H7 (cell line): ENCODE data around the genes SLC48A1 and OR10AD1.

DNA sequence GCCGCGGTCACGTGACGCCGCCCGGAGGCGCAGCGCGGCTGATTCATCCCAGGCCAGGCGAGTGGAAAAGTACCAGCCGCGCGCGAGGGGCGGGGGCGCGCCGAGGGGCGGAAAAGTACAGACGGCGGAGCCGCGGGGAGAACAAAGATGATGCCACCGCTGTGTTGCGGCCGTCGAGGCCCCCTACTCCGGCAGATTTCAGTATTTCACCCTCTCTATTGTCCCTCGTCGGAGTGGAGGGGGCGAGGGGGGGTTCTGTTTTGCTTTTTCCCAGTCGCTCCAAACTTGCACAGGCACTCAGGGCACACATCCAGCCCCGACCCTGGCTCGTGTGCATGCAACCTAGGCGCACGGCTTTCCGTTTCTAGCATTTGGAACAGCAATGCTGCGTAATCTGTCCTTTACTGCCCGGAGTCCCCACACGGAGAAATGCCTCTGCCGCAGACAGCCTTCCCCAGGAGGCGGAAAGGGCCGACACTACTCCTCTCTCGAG is 1.1 kb downstream of the SLC38A2 start:
- RAMPAGE, long total RNA, result no peak

DNA sequence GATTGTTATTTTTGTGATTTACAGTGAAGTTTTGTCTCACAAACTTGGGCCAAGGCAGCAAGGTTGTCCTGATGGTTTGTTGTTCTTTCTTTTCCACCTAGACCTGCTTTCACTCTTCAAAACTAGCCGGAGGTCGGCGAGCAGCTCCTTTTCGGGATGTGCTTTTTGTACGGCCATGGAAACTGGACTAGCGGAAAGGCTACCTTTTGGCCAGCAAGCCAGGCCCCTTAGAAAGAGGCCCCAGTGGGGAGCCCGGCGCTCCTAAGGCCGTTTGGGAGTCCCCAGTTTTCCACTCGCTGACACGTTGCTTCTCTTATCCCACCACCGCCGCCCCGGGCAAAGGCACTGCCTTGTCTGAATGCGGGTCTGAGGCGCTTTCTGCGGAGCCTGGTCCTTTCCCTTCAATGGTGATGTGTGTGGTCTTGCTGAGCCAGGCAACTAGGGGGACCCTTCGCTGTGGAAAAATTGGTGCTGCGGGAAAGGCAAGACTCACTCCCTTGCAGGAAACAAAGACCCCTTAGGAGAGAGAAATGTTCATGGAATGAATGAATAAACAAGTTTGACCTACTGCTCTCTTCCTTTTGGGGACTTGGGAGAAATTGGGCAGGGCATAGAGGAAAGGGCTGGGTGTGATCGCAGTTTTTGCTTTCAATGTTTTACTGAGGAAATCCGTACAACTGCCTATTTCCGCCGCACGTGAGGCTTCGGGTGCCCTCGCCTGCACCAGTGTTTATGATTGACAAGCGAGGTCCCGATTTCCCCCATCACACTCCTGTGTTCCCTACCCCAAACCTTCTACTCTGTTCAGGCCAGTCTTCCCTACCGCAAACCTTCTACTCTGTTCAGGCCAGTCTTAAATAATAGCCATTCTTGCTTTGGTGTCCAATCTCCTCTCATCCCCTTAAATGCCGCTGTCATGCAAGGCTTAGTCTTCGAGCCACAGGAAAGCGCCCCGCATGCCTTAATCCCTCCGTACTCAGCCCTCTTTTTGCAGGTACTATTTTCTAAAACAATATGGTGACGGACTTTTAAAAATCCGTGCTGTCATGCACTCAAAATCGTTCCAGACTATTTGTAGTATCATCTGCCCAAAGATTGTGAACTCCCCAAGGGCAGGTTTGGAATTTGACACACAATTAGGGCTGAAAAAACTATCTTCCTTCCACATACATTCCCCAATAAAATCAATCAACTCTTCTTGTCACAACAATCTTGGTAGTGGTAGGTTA is 1.1 kb upstream of the SLC38A2 start:
- RAMPAGE, long total RNA, result no peak

- RAMPAGE, long total RNA, result no peak
Measured at GRCh38 chr12:46402384-46402809, 29.8 kb upstream of the SLC38A2 start.

- RAMPAGE, long total RNA, result no peak
Measured at GRCh38 chr12:46402936-46403614, 30.5 kb upstream of the SLC38A2 start.

DNA sequence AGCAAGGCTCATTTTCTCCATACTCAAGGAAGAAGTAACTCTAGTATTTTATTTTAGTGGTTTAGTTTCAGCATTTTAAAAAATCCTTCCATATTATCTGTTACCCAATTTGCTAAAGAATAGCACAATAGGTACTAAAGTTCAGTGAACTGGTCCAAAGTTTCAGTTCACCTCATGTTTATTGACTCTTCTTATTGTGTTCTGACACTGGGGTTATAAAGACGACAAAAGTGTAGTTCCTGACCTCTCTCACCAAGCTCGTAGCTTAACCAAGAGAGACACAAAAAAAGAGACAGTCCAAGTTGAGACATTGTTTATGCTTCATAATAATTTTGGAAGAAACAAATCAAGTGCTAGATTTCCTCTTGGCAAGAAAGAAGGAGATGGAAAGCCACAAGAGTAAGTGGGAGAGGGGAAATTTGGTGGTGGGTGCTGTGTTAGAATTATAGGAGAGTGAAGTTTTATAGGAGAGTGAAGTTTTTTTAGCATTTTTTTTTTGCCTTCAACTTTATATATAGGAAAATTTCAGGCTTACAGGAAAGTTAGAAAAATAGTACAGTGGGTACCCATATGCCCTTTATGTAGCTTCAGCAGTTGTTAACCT is 40.9 kb upstream of the SLC38A2 start:
- RAMPAGE, long total RNA, result no peak

DNA sequence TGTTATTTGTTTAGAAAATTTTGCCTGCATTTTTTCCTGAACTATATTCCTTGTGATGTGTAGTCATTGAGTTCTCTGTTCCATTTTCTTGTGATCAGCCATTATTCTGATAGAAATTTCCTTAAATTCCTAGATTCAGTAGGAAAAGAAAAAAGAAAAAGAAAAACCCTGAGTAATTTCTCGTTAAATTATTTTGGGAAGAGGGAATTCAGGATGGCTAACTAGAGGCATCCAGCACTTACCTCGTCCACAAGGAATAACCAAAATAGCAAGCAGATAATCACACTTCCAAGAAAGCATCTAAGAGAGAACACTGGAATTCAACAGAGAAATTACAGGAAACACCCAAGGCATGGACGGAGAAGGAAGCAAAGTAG is 222.7 kb downstream of the SLC38A4 start:
- RAMPAGE, long total RNA, result no peak

GRCh38 chr12:46620060-46620689 is 205.6 kb downstream of the SLC38A4 start:
- RAMPAGE, long total RNA, result no peak

DNA sequence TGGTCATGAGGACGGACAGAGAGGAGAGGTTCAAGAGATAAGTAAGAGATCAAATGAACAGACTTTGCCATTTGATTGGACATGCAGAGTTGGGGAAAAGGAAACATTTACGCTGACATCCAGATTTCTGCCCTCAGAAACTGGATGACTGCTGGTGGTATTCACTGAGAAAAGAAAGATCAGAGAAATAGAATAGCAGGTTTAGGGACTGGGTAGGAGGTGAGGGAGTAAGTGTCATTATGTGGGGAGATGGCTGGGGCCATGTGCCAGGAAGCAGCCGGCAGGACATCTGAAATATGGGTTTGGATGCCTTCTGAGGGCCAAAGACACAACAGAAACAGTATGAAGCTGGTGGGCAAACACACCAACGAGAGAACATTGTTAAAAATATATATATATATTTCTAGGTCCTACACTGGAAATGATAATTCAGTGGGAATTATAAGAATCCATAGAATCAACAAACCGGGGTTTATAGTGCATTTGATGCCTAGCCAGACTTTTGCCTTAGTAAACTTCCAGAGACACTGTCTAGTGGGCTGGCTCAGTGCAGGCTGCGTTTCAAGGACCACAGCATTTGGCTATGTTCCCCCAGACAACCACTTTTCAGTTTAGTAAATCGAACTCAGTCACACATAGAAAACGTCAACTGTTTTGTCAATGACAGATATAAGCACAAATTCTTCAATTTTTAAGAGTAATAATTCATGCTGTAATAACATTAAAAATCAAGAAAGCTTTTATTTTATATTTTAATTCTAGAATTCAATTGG is 42.1 kb downstream of the SLC38A4 start:
- RAMPAGE, long total RNA, result no peak

- RAMPAGE, long total RNA, result no peak
Measured at GRCh38 chr12:46803531-46804173, 22.1 kb downstream of the SLC38A4 start.

GRCh38 chr12:46825531-46825858 is 302 bp downstream of the SLC38A4 start:
- RAMPAGE, long total RNA, result no peak

GRCh38 chr12:47218319-47218739 is 138.6 kb upstream of the AMIGO2 start:
- RAMPAGE, long total RNA, result no peak

DNA sequence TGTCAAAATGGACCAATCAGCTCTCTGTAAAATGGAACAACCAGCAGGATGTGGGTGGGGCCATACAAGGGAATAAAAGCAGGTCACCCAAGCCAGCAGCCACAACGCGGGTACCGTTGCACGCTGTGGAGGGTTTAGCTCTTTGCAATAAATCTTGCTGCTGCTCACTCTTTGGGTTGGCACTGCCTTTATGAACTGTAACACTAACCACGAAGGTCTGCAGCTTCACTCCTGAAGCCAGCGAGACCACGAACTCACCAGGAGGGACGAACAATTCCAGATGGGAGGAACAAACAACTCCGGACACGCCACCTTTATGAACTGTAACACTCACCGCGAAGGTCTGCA is 227.1 kb upstream of the AMIGO2 start:
- RAMPAGE, long total RNA, result no peak

DNA sequence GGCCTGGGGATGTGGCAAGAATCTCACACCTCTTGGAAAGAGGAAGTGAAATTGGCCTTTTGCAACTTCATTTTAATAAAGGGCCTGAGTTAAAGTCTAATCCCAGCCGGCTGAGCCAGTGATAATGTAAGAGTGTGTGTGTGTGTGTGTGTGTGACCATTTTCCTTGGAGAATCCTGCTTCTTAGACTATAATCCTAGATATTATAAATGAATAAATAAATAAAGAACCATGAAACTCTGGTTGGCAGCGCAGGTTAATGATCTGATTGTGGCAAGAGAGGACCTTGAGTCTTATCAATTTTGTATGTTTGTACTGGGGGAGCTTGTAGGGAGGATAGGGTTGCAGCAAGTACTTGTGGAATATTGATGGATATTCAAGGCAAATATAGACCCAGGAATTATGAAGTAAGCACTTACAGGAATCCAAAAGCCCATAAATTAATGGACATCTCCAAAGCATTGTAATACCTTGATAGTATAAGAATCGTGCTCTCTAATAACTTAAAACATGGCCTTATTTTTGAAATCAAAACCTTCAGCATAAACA is 233.2 kb upstream of the AMIGO2 start:
- RAMPAGE, long total RNA, result no peak

DNA sequence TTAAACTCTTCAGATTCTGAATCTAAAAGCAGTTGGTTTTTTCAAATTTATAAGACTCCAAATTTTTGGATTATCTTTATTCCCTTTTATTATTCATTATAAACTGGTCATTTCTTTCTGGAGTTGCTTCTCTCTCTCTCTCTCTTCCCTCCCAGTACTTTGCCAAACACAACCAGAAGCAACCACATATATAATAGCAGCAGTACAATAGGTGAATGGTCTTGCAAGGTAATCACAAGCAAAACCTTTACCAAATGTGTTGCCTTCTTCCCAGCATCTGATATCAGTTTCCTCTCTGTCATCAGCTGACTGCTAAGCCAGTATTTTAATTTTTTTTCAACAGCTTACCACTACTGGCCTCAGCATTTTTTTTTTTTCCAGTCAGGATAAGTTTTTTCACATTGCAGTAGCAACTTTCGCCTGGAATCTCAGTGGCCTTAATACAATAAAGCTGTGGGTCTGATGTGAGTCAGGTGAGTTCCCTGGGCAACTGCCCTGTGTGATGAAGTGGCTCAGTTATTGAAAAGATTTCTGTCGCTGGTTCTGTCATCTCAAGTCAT is 282.4 kb upstream of the AMIGO2 start:
- RAMPAGE, long total RNA, result no peak

DNA sequence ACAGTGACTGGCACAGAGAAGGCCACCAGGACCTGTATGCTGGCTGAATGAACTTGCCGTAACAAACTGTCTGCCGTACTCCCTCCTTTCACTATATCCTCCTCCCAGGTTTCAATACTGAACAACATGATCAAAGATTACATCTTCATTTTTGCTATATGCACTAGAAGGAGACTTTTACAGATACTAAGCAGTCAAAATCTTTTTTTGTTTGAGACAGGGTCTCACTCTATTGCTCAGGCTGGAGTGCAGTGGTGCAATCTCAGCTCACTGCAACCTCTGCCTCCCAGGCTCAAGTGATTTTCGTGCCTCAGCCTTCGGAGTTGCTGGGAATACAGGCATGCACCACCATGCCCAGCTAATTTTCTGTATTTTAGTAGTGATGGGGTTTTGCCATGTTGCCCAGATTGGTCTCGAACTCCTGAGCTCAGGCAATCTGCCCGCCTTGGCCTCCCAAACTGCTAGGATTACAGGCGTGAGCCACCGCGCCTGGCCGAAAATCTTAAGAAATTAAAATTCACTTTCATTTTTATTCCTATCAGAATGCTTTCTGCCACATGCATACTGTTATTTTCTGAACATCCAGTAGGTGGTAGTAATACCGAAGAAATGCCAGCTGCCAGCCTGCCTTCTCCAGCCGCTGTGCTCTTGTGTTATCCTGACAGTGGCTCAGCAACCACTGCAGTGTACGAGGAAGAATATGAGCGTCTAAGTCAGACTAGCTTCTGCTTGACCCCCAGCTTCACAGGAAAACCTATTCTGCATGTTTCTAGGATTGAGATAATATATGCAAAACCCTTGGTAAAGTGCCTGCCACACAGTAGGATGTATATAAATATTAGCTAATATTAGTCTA is 54.4 kb downstream of the RPAP3 start:
- RAMPAGE, long total RNA, result no peak

GRCh38 chr12:47772755-47774001 is at the start of gene SLC48A1:
Gene SLC48A1 (plus strand): TSS chr12:47773238.
- RAMPAGE, long total RNA, result no peak

DNA sequence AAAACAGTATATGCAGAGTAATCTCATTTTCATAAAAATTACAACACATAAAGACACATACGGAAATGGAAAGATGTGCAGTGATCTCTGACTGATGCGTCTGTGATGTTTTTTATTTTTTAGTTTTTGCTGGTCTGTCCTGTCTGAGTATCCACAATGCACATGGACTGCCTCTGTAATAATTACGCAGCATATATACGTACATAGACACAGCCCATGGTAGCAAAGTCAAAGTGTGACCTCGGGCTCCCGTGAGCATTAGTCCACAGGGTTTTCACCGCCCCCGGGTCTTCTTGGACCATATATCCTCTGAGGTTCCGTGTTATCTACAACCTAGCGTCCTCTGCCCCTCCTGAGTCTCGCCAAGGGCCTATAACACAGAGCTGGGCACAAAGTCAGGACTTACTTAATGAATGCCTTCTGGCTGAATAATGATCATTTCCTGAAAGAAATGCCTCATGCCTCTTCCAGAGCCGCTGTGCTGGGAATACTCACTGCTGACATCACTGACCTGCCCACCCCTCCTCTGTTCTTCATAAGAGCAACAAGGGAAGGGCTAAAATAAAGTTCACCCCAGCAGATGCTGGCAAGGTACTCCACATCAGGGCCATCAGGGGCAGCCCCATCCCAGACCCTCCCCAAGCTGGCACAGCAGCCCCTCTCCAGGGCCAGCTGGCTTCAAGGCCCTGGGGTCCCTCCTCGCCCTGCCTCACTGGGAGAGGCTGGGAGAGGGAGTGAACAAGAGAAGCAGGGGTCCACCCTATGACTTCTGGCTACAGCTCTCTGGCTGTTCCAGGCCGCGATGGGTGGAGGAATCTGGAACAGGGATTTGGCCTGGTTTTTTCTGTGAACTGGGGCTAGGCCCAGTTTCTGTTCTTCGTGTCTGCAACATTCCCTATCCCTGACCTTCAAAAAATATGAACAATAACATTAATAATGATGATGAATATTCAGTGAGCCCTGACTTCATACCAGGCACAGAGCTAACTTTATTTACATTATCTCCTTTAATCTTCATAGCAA is 7.9 kb downstream of the HDAC7 start:
- RAMPAGE, long total RNA, result no peak

GRCh38 chr12:47889029-47889393 is 15.8 kb downstream of the VDR start:
- RAMPAGE, long total RNA, result no peak

DNA sequence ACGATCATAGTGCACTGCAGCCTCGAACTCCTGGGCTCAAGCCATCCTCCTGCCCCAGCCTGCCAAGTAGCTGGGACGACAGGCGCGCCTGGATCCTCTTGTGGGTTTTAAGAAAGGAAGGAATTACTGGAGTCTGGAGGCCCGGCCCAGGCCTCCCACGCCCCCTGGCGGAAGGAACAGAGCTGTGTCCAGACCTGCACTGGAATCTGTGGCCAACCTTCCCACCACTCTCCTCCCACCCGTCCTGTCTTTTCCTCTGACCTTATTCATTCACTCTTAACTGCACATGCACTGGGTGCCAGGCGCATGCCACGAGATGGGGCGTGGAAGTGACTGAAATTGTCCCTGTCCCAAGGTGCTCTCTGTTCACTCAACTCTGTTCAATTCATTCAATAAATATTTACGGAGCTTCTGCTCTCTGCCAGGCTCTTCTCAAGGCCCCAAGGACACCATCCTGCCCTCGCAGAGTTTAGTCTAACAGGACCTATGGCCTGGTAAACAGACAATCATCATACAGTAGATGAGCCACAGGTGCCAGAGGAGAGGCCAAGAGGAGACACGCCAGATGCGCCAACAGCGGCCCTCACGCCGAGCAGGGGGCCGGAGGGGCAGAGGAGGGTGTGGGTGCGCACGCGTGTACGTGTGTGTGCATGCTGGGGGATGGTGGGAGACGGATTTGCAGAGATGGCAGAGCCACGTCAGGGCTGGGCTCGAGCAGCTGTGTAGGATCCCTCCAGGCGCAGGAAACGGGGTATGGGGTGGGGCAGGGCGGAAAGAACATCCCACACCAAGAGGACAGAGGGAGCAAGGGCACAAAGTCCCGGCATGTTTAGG is 13.7 kb upstream of the TMEM106C start:
- RAMPAGE, long total RNA, result no peak

- RAMPAGE, long total RNA, result no peak
Measured at GRCh38 chr12:48203275-48203587, at the start of gene OR10AD1. Gene OR10AD1 (minus strand): TSS chr12:48203292.